Neural cell (in vitro differentiated cells): ENCODE measurements around the genes C7orf33 and CUL1.

- RAMPAGE, long total RNA = no peak
Observed at GRCh38 chr7:144294095-144294678, 18.0 kb upstream of the OR2A1 start.

DNA sequence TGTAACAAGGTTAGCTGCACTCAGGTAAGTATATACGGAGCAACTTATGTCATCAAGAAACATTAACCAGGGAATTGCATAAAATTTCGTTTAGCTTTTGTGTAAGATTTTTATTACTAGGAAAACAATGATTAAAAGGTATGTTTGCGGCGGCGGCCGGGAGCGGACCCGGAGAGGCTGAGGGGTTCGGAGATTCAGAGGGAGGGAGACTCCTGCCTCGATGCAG lies 533.8 kb upstream of the CNTNAP2 start:
- RAMPAGE, long total RNA = no peak

GRCh38 chr7:146248707-146249189 lies 132.1 kb downstream of the CNTNAP2 start:
- RAMPAGE, long total RNA = no peak

- RAMPAGE, long total RNA = no peak
Observed at GRCh38 chr7:148590369-148591033, at the start of gene C7orf33. Gene C7orf33 (plus strand): TSS chr7:148590766.

DNA sequence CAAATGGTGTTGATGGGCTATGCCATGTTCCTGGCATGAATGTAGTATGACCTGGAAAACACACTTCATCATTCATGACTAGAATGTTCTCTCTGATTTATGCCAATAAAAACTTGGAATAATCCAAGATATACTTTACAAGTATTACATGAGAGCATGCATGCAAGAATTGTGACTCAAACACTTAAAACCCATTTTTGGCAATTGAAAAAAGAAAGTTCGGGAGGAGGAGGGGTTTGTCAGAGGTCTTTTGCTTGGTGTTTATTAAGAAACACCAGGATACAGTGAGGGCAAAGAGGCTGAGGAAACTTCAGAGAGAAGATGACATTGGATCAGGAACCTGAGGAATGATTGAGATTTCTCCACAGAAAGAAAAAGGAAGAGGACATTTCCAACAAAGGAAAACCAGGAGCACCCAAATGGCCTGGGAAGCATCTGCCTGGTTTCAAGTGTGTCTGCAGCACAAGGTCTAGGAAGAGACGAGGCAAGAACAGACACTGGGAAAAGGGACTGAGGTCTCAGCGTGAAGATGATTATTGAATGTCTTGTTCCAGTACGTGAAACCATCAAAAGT lies 10.1 kb upstream of the CUL1 start:
- RAMPAGE, long total RNA = no peak

DNA sequence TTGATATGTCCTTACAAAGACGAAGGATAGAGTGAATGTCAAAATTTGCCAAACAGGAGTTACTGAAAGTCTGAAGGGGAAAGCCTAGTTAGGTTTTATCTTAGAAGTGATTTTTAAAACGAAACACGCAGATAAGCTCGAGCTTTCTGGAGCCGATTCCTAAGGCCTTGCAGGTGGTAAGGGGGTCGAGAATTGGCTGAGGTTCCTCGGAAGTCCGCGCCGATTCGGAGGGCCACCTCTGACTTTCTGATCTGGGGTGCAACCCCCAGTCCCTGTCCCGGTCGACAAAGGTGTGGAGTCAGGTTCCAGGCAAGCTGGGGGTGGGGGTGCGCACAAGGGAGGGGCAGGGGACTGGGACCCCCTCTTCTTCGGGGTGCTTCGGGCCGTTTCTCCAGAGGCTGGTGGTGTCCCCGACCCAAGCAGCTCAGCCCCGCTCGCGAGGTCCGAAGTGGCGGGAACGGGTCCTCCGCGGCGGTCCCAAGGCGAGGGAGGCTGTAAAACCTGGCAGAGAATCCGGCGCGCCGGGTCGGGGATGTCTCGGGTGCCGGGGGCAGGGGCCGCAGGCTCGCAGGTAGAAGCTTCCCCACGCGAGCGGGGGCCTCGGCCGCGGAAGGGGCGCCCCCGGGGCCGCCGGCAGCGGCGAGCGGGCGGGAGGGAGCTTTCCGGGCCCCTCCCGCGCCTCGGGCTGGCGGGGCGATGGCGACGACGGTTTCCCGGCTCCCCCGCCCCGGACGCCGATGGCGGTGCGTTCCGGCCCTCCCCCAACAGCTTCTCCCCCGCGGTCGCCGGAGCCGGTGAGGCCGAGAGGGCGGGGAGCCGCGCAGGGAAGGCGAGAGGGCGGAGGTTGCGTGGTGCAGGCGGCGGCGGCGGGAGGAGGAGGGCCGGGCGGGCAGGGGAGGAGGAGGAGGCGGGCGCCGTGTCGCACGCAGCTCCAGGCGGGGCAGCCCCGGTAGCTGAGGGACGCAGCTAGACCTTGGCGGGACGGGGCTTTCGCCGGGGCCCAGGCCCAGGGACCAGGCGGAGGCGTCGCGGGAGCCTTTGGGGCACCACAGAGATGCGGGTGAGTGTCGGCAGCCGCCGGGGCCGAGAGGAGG lies at the start of gene CUL1:
TSS of gene CUL1 (plus strand) at position 934 of the 1,094 bp plus-strand sequence.
- RAMPAGE, long total RNA = start-site peak on the plus strand centred at position 934 of the sequence, 102 bp wide, 5,271 and 939 reads in 2 replicates

DNA sequence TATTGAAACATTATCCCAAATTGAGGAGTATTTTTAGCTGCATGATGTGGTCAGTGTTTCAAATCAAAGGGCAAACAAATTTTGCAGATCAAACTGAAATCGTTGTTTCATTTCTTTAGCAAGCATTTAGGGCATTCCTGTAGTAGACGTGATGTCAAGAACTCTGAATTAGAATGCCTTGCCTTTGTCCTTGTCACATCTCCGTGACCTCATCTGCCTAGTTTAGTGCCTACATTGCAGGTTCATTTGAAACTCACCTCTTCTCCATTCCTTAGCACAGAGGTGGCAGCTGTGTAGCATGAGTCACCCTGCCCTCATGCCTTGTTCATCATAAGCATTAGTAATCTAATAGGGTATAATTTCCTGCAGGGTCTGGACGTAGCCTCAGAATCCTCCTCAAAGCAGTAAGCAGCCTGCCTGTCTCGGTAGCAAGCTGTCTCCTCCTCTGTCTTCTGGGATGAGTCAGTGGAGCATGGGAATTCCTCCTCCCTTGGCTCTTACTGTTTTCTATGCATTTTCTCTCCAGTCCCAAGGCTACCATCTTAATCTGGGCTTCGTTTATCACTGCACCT lies 73.8 kb downstream of the CUL1 start:
- RAMPAGE, long total RNA = no peak

- RAMPAGE, long total RNA = no peak
Observed at GRCh38 chr7:148883967-148884137, 239 bp downstream of the EZH2 start.

DNA sequence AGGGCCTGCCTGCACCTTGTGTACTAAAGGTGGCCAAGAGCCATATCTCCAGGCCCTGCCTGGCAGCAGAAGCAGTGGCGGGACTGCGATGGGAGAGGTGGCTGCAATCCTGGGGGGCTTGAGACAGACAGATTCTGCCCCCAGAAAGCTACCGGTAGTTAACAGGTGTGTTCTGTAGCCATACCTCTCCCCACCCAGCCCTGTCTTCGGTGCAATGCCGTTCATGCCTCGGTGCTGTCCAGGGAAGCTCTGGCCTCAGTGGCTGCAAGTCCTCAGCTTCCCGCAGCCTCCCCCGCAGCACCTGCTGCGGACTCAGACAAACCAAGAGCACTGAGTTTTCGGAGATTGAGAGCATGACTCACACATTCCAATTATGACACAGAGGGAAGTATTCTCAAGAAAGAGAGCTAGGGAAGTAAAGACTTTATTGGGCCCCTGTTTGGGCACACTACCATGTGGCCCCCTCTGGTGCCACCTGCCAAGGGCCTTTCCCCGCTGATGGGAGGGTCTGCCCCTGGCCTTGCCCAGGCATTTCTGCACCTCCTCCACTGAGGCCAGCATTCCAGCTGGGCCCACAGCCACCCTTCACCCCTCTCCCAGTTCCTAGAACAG lies 30.1 kb upstream of the EZH2 start:
- RAMPAGE, long total RNA = no peak

DNA sequence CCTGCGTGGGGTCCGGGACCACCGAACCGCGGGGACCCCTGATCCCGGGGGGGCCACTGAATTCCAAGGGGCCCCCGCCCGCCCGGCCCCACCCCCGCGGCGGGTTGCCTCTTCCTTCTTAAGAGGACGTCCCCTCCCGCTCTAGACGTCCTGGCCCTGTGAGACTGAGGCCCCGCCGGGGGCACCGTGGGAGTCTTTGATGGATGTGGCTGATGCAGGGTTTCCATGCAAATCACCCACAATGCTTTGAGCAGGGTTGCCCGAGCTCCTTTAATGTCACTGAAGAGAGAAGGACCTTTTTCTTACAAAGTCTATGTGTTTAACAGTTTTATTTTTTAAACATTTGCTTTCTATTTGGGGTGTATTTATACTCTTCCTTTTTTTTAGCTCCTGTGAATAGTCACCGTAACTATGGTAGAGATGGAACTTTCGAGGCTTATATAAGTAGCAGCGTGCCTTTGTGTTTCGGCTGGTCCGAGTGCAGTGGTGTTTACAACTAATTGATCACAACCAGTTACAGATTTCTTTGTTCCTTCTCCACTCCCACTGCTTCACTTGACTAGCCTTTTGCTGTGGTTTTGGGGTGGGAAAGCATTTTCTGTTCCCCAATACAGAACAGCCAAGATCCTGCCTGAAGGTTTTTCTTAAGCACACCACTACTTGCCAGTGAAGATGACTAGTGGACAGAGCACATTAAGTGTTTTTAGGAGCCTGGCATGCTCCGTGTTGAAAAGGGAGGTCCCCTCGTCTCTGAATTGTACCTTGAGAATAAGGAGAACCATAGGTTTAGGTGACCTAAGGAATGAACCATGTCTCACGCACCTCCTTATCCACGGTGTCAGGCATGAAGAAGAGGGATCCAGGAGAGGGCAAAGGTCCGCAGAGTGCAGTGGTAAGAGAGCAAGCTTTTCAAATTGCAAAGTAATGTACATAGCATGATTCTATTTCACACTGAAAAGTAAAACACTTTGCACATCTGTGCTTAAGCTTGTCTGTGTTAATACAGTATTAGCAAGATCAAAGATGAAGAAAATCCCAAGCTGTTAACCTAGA lies 44.7 kb downstream of the PDIA4 start:
- RAMPAGE, long total RNA = no peak

GRCh38 chr7:149000354-149000933 lies 27.9 kb downstream of the PDIA4 start:
- RAMPAGE, long total RNA = no peak

DNA sequence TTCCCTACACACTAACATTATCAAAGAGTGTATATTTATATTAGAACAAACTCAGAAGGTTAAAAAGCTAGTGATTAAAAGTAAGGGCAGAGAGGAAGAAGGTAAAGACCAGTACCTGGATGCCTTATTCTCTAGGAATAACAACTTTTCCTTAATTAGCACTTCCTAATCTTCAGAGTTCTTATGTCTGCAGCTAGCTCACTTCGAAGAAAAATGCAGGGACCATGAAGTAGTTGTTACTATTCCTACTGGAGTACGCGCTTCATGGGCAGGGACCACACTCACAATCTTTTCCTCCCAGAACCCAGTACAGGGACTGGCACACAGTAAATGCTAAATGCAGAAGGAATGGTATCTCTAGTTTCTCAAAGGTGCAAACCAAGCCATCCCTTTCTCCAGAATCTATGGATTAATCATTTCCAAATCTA lies 875 bp downstream of the PDIA4 start:
- RAMPAGE, long total RNA = no peak

- RAMPAGE, long total RNA = no peak
Observed at GRCh38 chr7:149154006-149154400, 6.8 kb downstream of the ZNF398 start.

DNA sequence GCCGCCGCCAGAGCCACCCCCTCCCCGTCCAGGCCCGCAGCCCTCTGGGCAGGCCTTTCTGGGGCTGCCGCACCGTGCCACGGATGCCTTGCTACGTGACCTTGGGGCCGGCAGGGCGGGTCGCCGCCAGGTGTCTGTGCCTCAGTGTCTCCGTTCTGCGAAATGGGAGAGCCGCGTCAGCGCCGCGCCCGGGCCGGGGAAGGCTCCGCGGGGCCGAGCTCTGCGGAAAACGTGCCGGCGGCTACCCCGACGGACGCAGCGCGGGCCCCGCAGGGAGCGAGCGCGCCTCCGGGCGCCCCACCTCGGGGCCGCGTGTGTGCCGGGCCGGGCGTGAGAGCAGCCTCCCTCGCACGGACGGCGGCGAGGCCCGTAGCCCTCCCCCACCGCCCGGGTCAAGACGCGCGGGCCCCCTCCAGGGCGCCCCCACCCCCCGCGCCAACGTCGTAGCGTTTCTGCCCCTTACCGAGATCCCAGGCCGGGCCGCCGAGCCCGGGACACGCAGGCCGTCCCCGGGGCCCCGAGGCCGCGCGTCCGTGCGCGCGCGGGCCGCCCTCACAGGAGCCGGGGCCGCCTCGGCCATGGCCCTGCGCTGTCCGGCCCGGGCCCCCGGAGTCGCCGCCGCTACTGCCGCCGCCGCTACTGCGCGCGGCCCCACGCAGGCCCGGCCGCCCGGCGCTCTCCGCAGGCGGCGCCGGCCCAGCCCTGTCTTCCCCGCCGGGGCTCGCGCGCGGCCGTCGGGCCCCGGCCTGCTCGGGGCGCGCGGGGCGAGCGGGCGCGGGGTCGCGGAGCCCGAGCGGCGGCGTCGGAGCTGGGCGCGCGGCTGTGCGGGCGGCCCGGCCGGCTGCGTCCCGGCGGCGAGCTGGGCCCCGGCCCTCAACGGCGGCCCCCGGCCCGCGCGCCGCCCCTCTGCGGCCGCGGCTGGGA lies 1.0 kb downstream of the ZNF777 start:
- RAMPAGE, long total RNA = no peak

GRCh38 chr7:149493965-149494786 lies 3.4 kb downstream of the ZNF746 start:
- RAMPAGE, long total RNA = no peak

- RAMPAGE, long total RNA = no peak
Observed at GRCh38 chr7:149594935-149595517, 97.4 kb upstream of the ZNF746 start.

DNA sequence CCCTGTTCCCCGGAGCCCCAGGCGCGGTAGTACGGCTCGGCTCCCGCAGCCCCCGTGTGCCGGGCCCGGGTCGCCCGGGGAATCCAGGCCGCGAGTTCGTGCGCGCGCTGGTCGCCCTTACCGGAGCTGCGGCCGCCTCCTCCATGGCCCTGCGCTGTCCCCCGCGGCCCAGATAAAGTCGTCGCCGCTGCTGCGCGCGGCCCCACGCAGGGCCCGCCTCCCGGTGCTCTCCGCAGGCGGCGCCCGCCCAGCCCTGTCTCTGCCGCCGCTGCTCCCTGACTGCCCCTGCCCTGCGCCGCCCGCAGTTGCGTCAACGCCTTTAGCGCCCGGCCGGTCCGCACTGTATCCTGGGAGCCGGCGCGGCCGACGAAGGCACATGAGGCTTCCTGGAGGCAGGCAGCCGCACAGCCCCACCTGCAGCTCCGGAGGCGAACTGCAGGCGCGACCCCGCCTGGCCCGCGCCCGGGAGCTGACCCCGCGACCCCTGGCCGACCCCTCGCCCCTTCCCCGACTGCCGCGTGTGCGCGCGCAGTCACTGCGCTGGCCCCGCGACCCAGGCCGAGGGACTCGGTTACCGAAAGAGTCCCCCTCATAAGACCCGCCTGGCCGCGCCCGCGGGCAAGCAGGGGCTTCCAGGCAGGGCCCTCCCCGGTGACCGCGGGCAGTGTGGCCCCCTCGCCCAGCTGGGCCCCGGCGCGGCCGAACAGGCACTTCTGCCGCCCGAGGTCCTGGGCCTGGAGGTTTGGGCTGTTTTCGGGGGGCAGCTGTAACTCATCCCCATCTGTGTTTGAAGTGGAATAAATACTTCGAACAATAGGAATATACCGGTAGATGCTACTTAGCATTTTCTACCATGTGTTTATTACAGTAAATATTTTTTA lies 90.1 kb upstream of the KRBA1 start:
- RAMPAGE, long total RNA = no peak

DNA sequence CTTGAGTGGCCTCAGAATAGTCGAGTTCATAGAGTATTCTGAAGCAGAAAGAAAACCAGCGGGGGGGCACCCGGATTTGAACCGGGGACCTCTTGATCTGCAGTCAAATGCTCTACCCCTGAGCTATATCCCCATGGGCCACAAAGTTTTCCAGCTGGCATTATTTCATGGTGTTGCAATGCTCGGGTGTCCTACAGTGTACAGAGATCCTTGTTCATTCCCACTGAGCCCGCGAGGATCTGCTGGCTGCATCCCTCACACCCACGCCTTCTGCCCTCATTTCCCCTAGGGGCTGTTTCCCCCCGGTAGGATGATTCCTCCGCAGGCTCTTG lies 23.7 kb upstream of the KRBA1 start:
- RAMPAGE, long total RNA = no peak

GRCh38 chr7:149770122-149770605 lies 3.2 kb downstream of the ZNF467 start:
- RAMPAGE, long total RNA = no peak

DNA sequence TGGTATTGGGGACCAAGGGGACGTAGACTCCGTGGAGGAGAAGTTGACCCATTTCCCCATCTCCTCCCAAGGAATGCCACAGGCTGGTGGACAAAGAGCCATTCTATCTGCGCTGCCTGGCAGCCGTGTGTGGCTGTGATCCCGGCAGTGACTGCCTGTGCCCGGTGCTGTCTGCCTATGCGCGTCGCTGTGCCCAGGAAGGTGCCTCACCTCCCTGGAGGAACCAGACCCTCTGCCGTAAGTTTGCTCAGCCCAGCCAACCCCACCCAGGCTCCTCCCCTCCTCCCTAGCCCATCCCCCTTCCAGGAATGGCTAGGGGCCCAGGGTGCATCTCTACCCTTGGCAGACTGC lies 10.0 kb upstream of the ZNF467 start:
- RAMPAGE, long total RNA = no peak